SJCRH30 (cell line): ENCODE measurements around the gene MYBBP1A.

- RAMPAGE, long total RNA, result no peak
These were observed 28.7 kb downstream of the TRPV3 start for GRCh38 chr17:3528823-3529491.

- RAMPAGE, long total RNA, result no peak
These were observed 17.0 kb downstream of the TRPV1 start for GRCh38 chr17:3592011-3592753.

DNA sequence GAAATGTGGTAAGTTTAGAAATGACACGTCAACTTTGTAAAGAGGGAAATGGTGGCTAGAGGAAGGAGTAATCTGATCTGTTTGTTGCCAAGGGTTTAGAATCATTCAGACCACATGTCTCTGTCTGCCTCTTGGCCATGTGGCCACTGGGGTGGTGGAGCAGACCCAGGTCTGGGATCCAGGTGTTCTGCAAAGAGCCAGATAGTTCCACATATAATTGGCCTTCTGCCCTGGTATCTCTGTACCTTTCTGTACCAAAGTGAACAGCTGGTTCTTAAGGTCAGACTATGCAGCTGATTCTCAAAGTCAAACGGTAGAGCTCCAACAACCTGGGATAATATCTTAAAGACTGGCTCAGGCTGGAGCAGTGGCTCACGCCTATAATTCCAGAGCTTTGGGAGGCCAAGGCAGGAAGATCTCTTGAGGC is 3.7 kb downstream of the CTNS start:
- RAMPAGE, long total RNA, result no peak

DNA sequence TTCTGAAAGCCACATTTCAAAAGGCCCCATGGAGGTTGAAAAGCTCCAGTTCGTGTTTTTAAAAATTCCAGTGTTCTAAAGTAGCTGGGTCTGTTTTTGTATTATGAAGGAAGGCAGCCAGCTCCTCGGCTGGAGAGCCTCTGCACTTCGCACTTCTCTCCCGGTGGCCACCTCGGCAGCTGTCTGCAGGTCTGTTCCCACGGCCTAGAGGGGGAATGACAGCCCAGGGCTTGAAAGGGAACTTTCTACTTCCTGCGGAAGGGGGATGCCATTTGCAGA is 17.0 kb downstream of the HASPIN start:
- RAMPAGE, long total RNA, result no peak

GRCh38 chr17:3755010-3756020 is 31.6 kb downstream of the HASPIN start:
- RAMPAGE, long total RNA, result no peak

GRCh38 chr17:3923840-3924439 is 7.7 kb upstream of the P2RX1 start:
- RAMPAGE, long total RNA, result no peak

- RAMPAGE, long total RNA, result no peak
These were observed 20.8 kb downstream of the ATP2A3 start for GRCh38 chr17:3943253-3944062.

GRCh38 chr17:3952413-3952894 is 11.8 kb downstream of the ATP2A3 start:
- RAMPAGE, long total RNA, result no peak

- RAMPAGE, long total RNA, result no peak
These were observed 78.4 kb downstream of the ZZEF1 start for GRCh38 chr17:4064356-4064825.

DNA sequence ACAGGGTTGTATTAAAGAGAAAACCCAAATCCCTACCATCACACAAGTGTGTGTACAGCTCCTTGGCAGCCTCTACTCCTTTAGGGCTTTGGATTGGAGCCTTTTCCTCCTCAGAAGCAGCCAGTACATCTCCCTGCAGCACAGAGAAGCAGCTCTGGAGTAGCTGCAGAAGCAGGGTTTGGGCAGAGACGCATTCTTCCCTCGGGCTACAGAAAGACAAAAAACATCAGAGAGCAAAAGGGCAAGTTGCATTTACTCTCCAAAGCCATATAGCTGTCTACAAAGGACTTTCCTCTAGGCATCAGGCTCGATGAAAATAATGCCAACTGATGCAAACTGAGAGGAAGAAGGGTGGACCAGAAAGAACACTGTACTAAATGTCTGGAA is 56.4 kb downstream of the ZZEF1 start:
- RAMPAGE, long total RNA, result no peak

- RAMPAGE, long total RNA, result no peak
These were observed 8.2 kb downstream of the ZZEF1 start for GRCh38 chr17:4134350-4135290.

- RAMPAGE, long total RNA, result no peak
These were observed 3.8 kb downstream of the ZZEF1 start for GRCh38 chr17:4138731-4139640.

- RAMPAGE, long total RNA, result no peak
These were observed 30.2 kb downstream of the ANKFY1 start for GRCh38 chr17:4233553-4234086.

GRCh38 chr17:4262751-4263150 is 1.0 kb downstream of the ANKFY1 start:
- RAMPAGE, long total RNA, result no peak

DNA sequence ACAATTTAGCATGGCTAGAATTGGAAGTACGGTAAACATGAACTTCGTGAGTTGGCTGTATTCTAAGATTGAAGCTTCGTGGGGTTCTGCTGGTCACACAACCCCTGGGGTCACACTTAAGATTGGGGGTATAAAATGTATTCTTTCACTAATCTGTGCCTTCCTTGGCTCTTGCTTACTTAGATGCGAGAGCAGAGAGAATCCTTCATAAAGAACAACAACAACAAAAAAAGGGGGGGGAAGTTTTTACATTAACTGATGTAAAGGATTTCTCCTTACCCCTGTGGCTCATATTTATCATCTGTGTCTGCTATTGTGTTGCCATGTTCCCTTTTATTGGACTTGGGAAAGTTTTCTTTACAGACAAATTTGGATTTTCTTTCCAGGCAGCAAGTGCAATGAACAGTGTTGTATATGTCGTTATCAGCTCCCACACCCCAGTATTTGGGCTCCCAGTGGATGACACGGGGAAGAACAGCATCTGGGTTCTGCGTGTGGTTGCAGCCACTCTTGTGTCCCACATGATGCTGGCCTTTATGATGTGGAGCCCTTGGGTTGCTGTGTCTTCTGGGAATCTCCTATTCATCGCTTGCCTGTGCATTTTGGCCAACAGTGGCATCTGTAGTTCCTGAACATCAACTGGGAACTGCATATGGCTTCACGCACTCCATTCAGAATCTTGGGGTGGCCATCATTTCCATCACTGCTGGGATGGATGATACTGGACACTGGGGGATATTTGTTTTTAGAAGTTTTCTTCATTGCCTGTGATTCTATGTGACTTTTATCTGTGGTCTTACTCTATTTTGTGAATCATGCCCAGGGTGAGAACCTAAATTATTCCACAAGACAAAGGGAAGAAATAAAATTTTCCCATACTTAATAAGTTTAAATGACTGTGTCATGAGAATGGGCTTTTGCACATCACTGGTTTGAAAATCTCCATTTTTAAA is 38.3 kb upstream of the ANKFY1 start:
- RAMPAGE, long total RNA, result no peak

DNA sequence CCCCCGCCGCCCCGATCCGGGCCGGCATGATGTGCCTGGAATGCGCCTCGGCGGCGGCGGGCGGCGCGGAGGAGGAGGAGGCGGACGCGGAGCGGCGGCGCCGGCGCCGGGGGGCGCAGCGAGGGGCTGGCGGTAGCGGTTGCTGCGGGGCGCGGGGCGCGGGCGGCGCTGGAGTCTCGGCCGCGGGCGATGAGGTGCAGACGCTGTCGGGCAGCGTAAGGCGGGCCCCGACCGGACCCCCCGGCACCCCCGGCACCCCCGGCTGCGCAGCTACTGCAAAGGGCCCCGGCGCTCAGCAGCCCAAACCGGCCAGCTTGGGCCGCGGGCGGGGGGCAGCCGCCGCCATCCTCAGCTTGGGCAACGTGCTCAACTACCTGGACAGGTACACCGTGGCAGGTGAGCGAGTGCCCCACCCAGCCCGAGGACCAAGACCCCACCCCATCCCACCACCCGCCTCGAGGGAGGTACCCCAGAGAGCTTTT is 382 bp downstream of the SPNS2 start:
- RAMPAGE, long total RNA, result no peak

DNA sequence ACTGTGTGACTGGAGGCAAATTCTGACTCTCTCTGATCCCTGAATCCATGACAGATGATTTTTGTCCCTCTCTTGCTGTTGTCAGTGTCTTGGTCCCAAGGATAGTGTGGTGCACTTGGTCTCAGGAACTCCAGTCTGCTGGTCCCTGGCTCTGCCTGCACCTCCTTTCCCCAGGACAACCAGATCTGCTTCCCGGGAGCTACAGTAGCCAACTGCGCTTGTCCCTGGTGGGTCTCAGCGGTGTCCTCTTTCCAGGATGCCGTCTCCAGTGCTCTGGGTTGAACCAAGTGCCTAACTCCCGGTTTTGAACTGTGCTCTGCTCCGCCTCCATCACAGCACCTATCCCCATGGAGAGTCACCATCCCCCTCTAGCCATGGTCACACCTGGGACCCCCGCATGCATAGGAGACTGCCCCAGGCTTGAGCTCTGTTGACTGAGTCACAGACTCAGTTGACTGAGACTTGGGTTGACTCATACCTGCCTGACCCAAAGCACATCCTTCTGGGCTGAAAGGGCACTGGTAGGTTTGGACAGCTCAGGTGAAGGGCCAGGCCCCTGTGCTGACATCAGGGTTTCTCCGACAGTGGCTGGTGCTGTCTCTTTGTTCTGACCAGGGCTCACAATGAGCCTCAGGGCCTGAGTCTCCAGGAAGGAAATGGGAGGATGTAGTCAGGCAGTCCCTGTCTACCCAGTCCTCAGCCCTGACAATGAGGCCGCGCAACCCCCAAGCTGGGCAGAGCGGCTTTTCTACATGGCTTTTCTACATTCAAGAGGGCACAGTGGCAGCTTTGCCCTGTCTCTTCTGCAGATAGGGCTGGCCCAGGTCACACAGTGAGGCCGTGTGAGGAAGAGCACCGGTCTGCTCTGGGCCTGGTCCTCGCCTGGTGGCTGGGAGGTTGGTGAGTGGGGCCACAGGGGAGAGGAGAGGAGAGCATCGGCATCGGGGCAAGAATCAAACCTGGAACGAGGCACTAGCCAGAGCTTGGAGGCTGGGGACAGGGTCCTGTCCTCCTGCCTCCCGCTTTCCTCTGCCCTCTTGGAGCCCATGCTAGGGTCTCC is 6.5 kb downstream of the SPNS2 start:
- RAMPAGE, long total RNA, result no peak

- RAMPAGE, long total RNA, result no peak
These were observed 19.2 kb downstream of the MYBBP1A start for GRCh38 chr17:4535866-4536534.

GRCh38 chr17:4537490-4538275 is 17.5 kb downstream of the MYBBP1A start:
- RAMPAGE, long total RNA, result no peak

DNA sequence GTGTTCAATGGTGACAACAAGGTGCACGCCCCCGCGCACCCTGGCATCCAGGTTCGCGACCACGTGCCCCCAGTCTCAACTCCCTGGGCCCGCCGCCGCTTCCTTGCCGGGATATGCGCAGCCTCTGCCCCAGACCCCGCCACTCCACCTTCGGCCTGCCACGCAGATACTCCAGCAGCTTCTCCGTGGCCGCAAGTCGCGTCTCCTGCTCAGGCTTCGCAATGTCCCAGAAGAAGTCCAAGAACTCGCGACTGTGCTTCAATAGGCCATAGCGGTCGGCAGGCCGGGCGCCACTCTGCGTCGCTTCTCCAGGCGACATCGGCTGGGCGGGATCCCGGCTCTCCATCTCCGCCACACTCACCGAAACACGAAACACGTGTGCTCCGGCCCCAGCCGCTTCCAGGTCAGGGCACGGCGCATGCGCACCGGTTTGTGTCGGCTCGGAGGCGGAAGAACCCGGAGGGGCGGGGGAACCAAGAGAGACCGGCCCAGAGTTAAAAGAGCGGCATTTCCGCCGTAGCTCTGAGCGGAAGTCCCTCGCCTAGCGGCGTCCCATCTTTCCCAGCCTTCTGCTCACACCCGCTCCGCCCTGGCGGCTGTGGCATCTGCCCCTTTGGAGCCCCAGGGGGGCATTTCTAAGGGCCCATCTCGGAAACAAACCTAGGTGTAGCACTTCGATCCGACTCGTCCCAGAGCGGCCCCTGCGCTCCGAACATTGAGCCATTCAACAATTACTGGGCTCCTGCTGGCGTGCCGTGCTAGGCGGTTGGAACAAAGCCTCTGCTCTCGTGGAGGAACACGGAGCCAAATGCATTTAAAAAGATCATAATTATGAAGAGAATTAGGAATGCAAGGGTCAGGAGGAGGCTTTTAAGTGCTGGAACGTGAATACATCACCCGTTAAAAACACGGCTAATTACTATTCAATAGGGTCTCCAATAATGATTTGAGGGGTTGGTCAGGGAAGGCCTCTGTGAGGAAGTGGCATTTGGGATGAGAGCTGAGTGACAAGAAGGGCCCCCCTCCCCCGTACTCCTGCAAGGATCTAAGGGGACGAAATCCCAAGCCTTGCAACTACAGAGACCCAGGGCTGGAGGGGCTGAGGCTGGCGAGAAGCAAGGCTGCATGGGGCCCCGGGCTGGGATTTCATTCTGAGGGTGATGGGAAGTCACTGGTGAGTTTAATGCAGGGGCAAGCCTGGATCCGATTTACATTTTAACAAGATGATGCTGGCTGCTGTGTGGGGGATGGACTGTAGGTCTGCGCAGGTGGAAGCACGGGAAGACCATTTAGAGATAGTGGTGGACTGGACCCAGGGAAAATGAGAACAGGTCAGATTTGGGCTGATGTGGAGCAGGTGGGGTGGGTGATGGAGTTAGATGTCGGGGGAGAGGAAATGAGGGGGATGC is at the start of gene MYBBP1A:
MYBBP1A (minus strand) TSS at position 406 of the 1,409 bp plus-strand sequence.
- RAMPAGE, long total RNA, result no peak